ENCODE measurements around the genes ATP6V1G2 and MSH5.

GRCh38 chr6:31533400-31533955 is 4.7 kb downstream of the MCCD1 start:
- RRBS: no CpG with 5 or more reads among the region's 2 CpGs

DNA sequence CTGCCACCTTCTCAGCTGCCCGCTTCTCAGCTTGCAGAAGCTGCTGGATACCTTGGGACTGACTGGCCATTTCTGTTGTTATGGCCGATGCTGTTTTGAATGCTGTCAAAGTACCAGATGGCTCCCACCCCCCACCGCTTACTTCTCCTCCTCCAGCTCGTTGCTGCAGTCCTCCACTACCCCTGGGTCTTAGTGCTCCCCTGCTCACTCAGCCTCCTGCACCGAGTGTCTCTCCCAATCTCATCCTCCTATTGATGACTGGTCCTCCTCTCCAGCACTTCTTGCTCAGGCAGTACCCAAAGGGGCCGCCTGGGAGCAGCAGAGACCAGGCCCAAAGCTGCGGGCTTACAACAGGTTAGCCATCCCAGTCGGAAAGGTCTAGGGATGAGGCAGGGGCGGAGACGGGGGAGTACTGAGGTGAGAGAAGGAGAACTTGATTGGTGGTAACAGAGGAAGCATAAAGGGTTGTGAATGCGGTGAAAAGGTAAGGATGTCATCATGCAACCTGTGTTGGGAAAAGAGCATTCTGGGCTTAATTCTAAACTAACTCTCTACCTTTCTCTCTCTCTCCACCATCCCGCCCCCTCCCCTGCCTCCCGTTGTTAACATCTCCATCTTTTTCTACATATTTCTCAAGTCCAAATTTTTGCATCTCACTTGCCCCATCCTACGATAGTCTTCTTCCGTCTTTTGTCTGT is at the start of gene ATP6V1G2:
ATP6V1G2 (minus strand) TSS at position 119 of the 698 bp plus-strand sequence.
- RRBS: no CpG with 5 or more reads among the region's 15 CpGs

GRCh38 chr6:31559631-31560297 is 12.3 kb upstream of the LTA start:
- RRBS: no CpG with 5 or more reads among the region's 8 CpGs

GRCh38 chr6:31615496-31616242 is 635 bp downstream of the AIF1 start:
- RRBS: no CpG with 5 or more reads among the region's 12 CpGs

DNA sequence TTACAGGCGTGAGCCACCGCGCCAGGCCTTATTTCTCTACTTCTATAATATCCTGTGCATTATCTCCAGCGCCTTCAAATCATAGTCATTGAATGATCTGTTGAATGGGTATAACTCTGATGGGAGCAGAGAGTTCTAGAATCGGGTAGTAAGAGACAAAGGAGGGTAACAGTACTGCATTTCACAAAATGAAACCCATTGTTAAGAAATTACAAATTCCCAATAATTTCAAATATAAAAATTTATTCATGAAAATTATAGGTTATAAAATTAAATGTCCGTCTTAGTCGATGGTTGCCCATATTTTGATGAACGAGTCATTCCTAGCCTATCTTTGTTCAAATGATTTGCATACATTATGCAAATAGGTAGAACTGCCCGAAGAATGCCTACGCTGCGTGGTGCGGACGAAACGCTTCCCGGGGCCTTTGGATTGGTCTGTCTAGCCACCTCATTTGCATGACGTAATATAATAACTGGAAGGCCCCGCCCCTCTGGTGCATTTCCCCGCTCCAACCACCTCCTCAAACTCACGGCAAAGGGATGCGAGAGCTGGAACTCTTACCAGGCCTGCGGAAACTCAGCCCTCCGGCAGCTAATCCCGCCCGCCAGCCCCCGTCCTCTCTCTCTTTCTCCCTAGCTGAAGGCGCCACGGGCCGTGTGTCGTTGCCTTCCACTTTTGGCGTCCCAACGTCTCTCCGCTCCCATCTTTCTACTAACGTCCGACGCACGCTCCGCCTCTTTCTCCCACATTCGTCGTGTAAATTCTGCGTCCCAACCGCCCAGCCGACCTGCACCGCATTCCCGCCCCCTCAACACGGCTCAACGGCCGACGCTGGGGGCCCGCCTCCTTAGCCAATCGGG is 659 bp upstream of the PRRC2A start:
- RRBS: no CpG with 5 or more reads among the region's 50 CpGs

GRCh38 chr6:31637685-31638707 is 14.5 kb downstream of the BAG6 start:
- RRBS: no CpG with 5 or more reads among the region's 10 CpGs

DNA sequence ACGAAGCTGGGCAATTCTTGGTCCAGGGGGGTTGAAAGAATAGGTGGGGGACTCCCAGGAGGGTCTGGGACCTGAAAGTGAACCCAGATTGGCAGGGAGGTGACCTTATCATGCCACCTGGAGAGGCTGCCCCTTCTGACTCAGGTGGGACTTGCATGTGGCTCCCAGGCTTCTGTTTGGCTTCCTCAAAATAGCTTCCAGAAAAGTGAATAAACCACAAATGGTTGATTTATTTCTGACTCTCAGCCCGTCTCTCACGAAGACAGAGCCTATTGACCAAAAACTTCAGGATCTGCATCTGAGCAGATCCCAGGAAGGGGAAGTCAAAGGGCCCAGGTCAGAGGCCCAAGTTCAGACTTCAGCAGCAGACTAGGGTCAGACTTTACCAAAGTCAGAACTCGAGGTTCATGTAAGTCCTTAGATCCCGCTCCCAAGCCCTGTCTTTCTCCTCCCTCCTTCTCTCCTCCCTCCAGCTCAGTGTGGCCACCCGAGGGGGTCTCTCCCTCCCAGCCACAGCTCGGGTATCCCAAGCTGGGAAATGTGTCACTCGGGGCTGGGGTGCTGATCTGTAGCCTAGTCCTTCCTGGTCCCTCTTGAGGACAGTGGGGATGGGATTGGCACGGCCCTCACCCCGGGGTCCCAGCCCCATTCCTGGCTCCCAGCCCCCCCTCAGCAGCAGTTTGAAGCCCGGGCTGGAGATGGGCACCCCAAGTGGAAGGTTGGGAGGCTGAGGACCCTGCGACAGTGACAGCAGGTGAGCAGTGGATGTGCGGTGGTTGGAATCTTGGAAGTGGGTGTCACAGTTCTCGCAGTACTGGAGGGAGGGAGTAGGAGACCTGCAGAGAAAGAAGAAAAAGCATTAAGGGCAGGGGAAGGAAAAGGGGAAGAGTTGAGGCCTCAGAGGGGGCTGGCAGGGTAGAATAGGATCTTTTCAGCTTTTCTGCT is 1.6 kb upstream of the C6orf47 start:
- RRBS: 97% methylated on average over 2 of the region's 14 CpGs

DNA sequence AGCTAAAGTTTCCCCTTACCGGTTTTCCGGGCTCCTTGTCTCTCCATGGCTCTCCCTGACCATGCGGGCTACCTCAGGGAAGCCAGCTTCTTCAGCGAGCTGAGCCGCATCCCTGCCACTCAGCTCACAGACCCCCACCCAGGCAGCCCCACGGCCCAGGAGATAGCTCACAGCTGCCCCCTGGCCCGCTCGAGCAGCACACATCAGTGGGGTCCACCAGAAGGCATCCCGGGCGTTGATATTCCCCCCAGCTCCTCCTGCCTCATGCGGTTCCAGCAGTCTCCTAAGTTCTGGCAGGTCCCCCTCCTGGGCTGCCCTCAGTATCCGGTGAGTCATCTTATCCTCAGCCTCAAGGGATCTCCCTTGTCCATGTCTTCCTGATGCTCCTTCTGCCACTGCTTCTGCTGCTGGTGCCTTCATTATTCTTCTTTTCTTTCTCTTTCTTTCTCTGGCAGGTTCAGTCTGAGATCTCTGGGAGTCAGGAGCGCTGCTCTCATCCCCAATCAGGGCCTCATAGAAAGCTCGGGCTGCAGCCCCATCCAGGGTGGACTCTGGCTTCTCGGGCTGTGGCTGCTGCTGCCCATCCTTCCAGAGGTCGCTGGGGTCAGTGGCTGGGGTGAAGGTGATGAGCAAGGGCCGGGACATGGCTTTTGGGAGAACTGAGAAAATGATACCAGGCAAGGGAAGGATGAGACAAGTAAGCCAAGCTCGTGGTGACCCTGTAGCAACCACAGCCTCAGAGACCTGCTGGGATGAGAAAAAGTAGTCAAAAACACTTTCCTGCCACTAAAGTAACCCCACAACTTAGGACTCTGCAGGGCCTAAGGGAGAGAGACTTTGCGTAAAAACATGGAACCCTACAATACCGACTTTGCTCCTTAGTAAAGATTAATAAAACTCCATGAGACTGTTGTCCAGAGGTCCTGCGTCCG is 697 bp downstream of the GPANK1 start:
- RRBS: 0% methylated on average over 1 of the region's 22 CpGs

GRCh38 chr6:31666623-31667121 is 792 bp downstream of the CSNK2B start:
- RRBS: no CpG with 5 or more reads among the region's 10 CpGs

- RRBS: 3% methylated on average over 12 of the region's 69 CpGs
Observed at GRCh38 chr6:31739809-31740756, at the start of gene MSH5. Gene MSH5 (plus strand): TSS chr6:31740005.

DNA sequence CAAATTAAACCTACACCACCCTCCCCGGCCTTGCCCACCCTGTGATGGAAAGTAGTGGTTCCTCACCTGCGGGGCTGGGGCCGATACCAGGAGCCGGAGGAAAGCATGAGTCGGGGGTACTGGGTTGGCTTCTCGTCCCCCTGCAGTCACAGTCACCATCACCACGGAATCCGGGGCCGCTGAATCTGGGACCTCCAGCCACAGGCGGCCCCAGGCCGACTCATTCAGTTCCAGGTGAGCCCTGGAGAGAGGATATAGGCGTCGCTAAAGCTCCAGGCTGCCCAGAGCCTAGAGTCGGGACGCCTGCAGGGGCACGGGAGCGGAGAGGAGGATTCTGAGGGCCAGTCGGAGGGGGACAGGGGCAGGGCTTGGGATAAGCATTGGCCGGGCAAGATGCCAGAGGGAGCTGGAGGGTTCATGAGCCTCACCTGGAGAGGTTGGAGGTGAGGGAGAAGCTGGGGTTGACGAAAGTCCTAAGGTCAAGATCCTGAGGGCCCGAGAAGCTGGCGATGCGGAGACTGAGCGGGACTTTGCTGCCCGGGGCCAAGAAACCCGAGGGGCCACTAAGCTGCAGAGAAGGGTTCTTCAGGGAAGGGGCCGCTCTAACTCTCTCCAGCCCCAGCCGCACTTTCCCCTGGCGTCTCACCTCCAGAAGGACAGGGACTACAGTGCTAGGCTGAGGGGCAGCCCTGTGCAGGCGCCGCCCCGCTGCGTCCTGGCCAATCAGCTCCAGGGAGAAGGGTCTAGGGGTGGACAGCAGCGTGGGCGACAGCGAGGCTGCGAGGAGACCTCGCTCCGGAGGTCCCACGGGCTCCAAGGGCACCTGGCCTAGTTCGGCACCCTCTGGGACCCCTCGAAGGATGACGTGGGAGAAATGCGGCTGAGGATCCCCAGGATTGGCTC is 3.6 kb downstream of the SAPCD1 start:
- RRBS: 81% methylated on average over 7 of the region's 44 CpGs

GRCh38 chr6:31831044-31831453 is 3.5 kb downstream of the HSPA1B start:
- RRBS: no CpG with 5 or more reads among the region's 4 CpGs

DNA sequence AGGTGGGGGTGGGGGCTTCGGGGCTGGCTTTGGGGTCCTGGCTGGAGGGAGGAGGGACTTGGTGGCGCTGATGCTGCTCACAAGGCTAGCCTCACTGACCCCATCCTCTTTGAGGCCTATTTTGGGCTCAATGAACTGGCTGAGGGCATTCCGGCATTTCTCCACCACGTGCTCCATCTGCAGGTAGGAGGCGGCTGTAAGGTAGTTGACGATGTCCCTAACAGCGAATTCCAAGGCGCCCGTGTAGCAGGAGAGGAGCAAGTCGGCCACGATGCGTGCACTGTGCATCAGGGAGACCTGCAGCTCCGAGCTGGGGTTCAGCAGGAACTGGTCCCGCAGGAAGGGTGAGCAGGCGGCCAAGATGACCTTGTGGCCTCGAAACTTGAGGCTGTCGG is 1.1 kb downstream of the ZBTB12 start:
- RRBS: no CpG with 5 or more reads among the region's 17 CpGs

DNA sequence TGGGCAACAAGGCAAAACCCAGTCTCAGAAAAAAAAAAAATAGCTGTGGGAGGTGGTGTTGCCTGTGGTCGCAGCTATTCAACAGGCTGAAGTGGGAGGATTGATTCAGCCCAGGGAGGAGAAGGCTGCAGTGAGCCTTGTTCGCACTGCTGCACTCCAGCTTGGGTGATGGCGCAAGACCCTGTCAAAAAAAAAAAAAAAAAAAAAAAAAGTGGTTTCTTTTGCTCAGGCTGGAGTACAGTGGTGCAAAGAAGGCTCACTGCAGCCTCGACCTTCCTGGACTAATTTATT is 5.5 kb upstream of the ZBTB12 start:
- RRBS: no CpG with 5 or more reads among the region's 4 CpGs

DNA sequence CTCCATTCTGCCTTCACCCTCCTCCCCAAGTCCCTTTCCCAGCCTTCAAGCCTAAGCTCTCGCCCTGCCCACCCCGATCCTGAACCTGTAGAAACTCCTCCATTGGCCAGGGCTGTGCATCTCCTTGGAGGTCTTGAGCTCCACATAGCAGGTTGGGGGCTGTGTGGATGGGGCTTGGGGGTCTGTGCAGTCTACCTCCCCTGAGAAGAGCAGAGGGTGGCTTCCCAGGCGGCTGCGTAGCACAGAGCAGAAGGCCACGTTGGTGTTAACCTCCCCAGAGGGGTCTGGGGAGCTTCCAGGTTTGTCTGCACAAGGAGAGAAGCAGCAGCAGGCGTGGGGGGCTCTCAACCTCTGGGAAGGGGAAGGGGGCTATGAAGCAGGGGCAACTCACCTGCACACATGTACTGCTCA is 1.4 kb downstream of the DXO start:
- RRBS: no CpG with 5 or more reads among the region's 6 CpGs

GRCh38 chr6:31978861-31979964 is 2.6 kb upstream of the C4A start:
- RRBS: no CpG with 5 or more reads among the region's 7 CpGs

DNA sequence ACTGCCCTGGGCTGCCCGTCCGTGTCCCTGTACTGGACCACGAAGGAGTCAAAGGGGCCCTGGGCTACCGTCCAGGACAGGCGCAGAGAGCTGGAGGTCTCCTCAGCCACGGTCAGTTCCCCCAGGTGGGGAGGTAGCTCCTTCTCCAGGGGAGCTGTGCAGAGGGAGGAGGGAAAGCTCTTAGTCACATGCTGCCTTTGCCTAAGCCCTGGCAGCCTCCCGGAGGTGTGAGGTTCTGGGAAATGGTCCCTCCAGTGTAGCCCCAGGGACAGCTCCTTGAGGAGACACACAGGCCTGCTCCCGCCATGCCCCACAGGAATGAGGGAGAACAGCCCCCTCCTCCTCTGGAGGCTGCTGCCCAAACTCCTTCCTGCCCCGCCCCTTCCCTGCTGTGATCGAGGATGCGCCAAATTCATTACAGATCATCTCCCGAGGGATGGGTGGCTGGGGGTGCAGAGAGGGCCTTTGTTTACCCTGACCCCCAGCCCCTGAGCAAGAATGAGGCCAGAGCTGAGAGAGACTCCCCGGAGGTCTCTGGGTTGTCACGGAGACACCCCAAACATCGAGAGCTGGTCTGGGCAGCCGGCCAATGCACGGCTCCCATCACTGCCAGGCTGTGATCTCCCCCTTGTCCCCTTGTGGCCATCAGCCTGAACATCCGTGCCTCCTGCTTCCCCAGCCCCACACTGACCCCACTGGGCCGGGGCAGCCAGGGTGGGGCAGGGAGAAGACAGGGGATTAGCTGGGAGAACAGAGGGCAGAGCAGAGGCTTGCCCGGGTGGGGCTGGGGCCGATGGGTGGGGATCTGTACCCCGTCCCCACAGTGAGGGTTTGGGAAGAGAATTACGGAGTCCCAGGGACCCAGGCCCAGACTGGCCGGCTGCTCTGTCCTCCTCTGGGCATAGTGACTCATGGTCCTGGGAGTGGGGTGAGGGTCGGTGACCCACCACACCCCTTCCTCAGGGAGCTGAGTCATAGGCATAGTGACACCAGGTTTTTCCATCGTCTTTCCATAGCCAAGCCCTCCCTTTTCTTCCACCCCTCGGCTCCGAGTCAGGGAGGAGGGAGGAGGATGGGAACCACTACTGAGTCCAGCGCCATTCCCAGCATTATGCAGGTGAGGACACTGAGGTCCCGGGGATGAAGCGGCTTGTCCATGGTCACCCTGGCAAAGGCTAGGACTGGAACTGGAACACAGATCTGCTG is 8.5 kb downstream of the CYP21A2 start:
- RRBS: 25% methylated on average over 6 of the region's 31 CpGs

DNA sequence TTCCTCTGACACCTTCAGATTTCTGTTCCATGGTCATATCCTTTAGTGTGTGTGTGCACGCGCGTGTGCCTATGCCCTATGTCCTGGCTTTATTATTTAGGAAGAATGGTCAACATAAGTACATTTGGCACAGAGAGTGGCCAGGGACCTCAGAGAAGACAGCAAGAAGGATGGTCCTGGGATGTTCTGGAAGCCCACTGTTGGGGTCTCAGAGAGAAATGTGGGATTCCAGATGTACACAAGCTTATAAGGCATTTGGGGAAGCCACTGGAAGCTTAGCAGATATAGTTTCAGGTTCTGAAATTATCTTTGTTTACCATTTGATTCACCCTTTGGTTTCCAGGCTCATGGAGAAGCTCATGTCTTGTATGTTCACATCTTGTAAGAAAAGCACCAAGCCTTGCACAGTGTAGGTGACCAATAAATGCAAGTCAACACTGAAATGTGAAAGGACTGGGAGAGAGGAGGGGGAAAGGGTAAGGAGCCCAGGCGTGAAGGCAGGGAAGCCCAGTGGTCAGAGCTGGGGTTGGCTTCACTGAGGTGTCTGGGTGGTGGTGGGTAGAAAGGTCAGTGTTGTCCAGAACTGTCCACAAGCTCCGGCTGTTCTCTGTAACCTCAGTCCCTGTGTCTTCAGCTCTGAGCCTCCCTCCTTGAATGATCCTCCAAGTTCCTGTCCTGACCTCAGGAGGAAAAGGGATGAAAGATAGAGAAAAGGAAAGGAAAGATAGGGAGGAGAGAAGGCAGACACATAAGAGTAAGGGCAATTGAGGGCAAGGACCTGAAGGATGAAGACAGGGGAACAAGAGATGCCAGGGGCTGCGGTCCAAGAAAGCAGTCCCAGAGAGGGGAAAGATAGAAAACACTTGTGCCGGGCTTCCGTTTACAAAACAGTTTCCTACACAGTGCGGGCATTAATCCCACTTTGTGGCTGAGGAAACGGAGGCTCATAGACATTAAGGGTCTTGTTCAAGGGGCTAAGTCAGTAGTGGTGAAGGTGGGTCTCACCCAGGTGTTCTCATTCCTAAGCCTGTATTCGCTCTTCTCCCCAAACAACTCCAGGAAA is 2.3 kb upstream of the TNXB start:
- RRBS: no CpG with 5 or more reads among the region's 11 CpGs

- RRBS: no CpG with 5 or more reads among the region's 13 CpGs
Observed at GRCh38 chr6:32114699-32115922, 6.0 kb upstream of the TNXB start.

DNA sequence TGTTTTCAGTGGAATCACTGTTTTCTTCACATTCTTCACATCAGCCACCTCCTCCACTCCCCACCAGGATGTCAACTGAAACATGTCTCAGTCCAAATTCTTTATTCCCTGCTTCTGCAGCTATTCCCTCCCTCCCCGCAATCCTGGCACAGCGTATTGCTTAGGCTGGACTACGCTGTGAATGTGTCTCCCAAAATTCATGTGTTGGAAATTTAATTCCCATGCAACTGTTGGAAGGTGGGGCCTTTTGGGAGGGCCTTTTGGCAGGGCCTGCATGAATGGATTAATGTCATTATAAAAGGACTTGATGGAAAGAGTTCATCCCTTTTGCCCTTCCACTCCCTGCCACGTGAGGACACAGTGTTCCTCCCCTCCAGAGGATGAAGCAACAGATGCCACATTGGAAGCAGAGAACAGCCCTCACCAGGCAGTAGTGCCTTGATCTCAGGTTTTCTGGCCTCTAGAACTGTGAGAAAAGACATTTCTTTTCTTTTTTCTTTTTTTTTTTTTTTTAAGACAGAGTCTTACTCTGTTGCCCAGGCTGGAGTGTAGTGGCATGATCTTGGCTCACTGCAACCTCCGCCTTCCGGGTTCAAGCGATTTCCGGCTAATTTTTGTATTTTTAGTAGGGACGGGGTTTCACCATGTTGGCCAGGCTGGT is 20.5 kb upstream of the NOTCH4 start:
- RRBS: no CpG with 5 or more reads among the region's 9 CpGs